GM12892 (cell line): ENCODE measurements around the gene CABP5.

DNA sequence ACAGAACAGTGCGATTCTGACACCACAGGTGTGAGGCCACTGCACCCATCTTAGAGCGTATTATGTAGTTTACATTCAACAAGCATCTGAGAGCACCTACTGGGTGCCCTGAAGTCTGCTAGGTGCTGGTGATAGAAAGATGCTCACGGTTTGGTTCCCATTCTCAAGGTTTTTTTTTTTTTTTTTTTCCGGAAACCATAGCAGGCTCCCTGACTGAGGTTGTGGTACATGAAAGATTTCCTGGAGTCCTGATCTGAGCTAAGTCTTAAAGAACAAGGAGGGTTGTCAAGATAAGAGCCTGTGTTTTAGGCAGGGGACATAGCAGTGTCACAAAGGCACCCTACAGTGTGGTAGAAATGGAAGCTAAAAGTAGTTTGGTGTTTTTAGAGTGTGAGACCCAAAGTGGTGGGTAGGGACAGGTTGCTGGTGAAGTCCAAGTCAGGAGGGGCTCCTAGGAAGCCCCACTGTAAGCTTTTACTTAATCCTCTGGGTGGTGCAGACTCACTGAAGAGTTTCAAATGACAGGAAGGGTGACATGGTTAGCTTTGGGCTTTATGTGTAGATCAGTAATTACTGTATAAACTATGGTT, 15.2 kb downstream of the SAE1 start:
- RRBS: no CpG with 5 or more reads among the region's 4 CpGs

- RRBS: no CpG with 5 or more reads among the region's 56 CpGs
Observed at GRCh38 chr19:47257008-47258205, 1.1 kb downstream of the CCDC9 start.

DNA sequence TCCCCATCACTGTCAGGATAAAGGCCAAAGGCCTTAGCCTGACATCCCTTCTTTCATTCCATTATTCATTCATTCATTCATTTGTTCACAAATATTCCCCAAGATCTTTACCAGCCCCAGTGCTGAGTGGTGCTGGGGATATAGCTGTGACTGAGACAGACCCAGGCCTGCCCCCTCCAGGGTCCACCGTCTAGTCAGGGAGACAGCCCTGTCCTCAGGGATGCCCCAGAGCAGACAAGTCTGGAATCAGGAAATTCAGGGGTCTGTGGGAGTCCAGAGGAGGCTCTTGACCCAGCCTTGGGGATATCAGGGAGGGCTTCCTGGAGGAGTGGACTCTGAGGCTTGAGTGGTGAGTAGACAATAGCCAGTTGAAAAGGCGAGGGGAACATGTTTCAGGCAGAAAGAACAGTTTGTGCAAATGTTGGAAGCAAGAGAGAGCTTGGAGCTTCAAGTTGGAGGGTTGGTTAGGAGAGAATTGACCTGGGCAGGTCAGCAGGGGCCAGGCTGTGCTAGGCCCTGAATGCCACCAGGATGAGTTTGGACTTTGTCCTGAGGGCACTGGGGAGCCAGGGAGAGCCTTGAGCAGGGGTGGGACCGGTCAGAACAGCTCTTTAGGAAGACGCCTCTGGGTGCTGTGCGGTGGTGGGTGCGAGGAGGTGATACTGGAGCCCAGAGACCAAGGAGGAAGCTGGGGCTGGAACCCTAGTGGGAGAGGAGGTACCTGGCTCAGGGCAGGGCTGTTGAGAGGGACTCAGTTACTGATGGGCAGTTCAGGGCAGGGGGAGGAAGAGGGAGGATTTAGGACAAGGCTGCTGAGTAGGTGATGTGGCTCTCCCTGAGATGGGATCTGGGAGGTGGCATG, 2.7 kb downstream of the CCDC9 start:
- RRBS: no CpG with 5 or more reads among the region's 6 CpGs

DNA sequence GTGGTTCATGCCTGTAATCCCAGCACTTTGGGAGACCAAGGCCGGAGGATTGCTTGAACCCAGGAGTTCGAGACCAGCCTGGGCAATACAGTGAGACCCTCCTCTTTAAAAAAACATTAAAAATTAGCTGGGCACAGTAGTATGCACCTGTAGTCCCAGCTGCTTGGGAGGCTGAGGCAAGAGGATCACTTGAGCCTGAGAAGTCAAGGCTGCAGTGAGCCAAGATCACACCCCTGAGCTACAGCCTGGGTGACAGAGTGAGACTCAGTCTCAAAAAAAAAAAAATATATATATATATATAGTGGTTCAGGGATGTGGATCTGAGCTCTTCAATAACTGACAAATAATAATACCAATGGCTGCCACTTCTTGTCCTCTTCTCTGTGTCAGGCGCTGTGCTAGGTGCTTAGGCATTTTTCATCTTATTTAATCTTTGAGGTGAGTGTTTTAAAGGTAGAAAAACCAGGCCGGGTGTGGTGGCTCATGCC, 7.6 kb downstream of the C5AR1 start:
- RRBS: no CpG with 5 or more reads among the region's 4 CpGs

DNA sequence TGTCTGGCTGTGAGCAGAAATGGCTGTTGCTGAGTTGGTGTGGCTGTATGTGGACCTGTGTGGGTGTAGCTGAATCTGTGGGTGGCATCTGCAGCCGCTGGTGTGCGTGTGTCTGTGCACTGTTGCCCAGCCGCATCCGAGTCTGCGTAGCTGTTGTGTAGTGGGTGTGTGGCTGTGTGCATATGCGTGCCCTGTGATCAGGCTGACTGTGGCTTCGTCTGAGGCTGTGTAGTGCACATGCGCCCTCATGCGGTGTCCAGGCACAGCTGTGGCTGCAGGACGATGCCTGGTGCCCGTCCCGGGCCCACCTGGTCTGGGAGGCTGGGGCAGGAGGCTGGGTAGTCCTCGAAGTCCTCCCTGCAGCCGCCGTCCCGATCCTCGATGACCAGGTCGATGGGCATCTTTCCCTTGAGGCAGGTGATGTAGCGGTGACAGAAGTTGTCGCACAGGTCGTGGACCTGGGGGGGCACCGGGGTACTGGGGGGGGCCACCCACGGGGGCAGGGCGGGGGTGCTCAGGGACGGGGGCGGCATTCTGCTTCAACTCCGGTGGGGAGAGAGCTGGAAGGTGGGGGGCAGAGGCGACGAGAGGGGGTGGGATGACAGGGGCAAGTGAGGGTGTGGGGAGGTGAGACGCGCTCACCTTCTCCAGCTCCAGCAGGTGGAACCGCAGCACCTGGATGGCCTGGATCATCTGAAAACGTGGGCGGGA, 4.8 kb downstream of the MEIS3 start:
- RRBS: 44% methylated on average over 5 of the region's 34 CpGs

- RRBS: no CpG with 5 or more reads among the region's 35 CpGs
Observed at GRCh38 chr19:47421659-47422548, 2.6 kb upstream of the MEIS3 start.

GRCh38 chr19:47487052-47488235, 3.4 kb upstream of the KPTN start:
- RRBS: 64% methylated on average over 5 of the region's 26 CpGs

- RRBS: no CpG with 5 or more reads among the region's 16 CpGs
Observed at GRCh38 chr19:47507809-47508706, 6.8 kb downstream of the NAPA start.

DNA sequence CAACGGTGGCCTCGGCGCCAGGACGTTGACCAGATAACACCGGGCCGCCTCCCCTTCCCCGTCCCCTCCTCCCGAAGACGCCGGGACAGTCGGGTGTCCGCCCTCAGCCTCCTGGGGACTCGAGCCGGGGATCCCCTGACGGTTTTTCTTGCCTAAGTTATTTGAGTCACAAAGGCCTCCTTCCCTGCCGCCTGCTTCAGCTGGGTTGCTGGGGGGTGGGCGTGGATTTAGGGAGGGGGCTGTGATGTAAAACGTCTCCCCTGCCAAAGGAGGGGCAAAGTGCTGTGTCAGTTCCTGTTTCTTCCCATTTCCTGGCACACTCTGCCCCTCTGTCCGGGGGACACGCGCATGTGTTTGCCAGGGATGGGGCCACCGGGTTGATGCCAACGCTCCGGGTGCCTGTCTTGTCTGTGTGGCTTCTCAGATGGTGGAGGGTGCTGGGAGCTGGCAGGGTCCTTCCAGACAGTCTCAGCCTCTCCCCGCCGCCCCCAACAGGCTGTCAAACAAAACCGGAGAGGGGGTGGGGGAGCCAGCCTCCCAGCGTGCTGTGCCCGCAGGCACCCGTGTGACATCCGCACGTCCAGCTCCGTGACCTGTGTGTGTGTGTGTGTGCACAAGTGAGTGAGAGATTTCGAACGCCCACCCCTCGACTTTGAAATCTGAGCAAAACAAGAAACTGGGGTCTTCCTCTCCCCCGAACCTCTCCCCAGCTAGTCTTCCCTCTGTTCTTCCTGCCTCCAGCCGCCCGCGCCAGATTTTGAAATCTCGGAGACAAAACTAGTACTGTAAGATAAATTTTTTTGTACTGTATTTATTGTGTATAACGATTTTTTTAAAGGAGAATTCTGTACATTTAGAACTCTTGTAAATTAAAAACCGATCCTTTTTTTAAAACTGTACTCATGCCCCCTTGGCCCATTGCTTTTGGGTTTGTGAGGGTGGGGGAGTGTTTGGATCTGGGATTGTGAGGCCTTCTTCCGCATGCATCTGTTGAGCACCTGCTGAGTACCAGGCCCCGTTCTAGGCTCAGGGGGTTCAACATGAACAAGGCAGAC, 10.5 kb upstream of the EHD2 start:
- RRBS: 88% methylated on average over 12 of the region's 45 CpGs

GRCh38 chr19:47725578-47726611, 12.7 kb downstream of the EHD2 start:
- RRBS: 88% methylated on average over 10 of the region's 51 CpGs

- RRBS: 100% methylated on average over 1 of the region's 32 CpGs
Observed at GRCh38 chr19:47741056-47741436, 4.3 kb upstream of the NOP53 start.

GRCh38 chr19:47881695-47881942, 4.5 kb downstream of the SULT2A1 start:
- RRBS: no CpG with 5 or more reads among the region's 4 CpGs

DNA sequence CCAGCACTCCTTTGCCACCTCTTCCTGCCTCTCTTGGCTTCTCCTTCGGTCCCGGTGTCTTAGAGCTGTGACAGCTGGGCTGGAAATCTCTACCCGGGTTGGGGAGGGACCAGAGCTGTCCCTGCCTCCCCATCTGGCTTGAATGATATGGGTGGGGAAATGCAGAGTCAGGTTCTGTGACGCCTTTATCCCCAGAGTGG, at the start of gene CABP5:
CABP5 (minus strand) TSS at position 69 of the 200 bp plus-strand sequence.
- RRBS: no CpG with 5 or more reads among the region's 4 CpGs

- RRBS: no CpG with 5 or more reads among the region's 9 CpGs
Observed at GRCh38 chr19:48161358-48161735, 8.8 kb downstream of the LIG1 start.

DNA sequence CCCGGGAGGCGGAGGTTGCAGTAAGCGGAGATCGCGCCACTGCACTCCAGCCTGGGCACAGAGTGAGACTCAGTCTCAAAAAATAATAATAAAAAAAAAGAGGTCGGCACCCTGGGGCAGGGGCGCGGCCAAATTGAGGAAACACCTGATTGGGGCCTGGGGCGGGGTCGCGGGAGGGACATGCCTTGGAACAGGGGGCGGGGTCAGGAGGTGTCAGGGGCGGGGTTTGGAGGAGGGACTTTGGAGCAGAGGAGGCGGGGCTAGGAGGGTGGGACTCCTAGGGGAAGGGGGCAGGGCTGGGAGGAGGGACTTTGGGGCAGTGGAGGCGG, 21.8 kb downstream of the GRIN2D start:
- RRBS: no CpG with 5 or more reads among the region's 15 CpGs

DNA sequence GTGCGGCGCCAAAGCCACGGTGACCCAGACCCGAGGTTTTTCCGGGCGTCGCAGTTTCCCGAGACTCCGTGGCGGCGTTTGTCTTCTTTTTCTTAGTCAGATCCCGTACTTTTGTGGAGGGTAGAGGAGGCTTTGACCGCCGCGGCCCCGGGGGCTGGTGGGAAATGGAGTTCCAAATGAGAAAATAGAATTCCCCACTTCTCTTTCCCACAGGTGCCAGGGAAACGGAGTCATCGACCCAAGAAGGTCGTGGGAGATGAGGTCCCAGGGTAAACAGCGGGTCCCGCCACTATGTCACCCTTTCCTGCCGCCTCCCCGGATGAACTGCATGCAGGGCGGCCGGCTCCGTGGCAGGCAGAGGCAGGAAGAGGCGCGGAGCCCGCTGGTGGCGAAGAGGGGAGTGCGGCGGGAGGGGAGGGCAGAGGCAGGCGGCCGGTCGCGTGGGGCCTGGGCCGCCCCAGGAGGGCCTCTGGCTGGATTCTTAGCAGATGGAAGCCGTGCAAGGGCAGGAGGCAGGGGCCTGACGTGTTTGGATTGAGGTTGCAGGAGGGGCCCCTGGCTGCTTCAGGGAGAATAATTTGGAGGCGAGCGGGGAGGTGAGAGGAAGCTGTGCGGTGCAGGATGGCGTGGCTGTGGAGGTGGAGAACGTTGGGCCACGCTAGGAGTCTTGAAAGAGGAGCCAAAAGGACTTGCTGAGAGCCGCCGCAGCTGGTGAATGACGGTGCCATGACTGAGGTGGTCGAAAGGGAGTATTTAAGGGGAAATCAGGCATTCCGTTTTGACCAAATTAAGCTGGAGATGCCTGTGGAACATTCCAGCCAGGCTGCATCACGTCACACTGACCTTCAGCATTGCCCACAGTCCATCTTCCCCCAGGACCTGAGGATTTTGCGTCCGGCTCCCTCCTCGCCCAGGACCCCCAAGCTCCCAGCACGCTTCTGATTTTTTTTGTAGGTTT, 11.6 kb downstream of the CYTH2 start:
- RRBS: 3% methylated on average over 3 of the region's 55 CpGs

- RRBS: 1% methylated on average over 3 of the region's 23 CpGs
Observed at GRCh38 chr19:48510401-48511178, 1.0 kb downstream of the LMTK3 start.

DNA sequence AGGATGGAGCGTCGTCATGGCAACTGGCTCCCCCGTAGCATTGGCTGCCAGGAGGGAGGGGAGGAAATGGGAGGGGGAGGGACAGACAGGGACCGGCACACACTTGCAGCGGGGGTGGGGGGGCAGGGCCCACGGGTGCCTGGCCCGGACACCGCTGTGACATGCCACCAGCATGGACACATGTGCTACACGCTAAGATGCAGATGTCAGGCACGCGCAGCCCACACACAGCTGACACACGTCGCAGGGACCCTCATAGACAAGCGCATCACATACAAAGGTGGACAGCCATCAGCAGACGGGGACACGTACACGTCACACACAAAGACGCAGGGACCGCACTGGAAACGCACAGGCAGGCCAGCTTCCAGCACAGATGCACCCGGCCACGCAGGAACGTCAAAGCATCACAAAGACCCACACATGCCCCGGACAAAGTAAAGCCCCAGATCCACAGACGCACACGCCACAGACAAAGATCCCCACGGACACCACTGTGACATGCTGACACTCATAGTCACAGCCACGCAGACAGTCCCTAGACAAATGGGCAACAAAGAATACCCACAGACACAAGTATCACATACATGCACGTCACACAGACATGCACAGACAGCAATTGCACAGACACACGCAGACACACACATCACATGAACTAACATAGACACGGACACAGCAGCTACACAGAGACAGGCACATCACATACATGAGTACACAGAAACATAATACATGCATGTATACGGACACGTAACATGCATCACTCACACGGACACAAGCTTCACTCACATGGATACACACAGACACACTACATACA, 514 bp upstream of the LMTK3 start:
- RRBS: 1% methylated on average over 5 of the region's 34 CpGs

- RRBS: no CpG with 5 or more reads among the region's 10 CpGs
Observed at GRCh38 chr19:48552754-48553155, 783 bp downstream of the SULT2B1 start.

GRCh38 chr19:48616608-48617555, 2.0 kb upstream of the FAM83E start:
- RRBS: no CpG with 5 or more reads among the region's 23 CpGs